Rectum (tissue), 1 donor: ENCODE data around the genes HTATSF1, ZIC3 and SPANXC.

GRCh38 chrX:134369378-134370003 lies 3.6 kb upstream of the PHF6 start:
- PRO-cap = no peak

DNA sequence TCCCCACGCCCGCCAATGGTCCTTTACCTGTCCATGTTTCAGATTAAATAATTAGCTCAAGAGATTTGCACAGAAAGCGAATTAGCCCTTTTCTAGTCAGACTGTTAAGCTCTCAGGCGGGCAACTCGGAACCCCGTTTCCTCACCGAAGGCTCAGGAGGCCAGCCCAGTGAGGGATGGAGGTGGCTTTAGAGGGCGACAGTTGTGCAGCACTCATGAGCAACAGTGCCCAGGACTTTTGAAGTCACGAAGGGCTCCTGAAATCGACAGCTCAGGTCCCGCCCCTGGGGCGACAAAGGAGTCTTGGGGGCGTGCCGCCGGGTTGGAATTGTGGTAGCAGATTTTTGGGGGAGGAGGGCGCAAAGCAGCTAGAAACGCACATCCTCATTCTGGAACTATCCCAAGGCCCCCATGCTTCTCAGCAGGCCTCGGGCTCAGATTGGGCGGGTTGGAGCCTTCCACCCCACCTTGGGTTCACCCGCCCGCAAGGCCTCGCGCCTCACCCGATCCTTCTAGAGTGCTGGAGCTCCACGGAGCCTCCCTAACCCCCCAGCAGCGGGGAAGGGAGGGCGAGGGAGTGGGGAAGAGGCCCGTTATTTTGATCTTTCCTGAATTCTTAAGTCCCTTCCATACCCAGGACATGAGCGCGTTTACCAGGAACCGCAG lies 85.5 kb downstream of the HPRT1 start:
- PRO-cap = no peak

DNA sequence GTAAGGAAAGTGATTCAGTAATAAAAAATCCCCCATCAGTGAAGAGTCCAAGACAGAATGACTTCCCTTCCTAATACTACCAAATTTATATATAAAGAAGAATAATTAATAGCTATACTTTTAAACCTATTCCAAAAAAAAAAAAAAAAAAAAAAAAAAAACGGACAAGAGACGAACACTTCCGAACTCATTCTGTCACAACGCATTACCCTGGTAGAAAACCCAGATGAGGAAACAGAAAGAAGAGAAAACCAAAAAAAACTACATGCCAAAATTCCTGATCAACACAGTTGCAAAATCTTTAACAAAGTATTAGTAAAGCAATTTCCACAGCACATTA lies 5.3 kb downstream of the CT55 start:
- PRO-cap = no peak

DNA sequence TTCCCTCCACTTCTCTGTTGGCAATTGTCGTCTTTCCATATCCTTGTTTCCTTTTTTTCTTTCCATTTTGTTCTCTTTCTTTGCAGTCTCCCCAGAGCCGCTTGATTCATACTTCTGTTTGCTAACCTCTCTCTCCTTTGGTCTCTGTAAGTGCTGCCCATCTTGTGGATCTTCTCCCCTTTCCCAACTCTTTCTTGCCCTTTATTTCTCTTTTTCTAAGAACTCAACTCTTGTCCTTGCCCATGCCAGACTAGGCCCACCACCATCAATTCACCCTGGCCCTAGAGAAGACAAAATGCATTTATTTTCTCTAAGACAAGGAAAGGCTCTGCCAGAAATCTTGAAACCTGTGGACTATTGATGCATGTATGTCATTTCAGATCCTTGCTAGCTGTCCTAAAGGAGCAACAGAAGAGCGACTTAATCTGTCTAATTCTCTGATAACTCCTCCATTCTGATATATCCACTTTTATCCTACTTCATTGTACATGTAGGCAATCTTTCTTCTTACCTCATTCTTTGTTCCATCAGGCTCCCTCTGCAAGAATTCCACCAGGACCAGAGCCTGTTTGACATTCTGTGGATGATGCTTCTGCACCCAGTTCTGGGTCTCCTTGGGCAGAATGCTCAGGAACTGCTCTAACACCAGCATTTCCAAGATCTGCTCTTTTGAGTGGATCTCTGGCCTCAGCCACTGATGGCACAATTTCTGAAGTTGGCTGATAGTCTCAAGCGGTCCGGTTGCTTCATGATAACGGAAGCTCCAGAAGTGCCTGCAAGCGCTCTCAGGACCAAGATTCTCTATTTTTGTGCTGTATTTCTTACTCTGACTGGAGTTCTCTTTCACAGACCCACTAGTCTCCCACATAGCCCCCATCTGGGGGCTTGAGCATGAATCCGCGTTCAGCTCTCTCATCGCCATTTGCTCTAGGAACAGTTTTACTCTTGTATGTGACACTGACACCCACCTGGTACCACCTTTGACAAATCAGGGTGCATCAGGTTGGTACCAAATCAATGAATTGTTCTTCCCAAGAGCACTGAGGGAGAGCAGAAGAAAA lies 15.7 kb upstream of the ETDC start:
- PRO-cap = no peak

- PRO-cap = bidirectional peak, plus-strand start at chrX:135521976, minus-strand start at chrX:135521656; bidirectional peak, plus-strand start at chrX:135522153, minus-strand start at chrX:135522026
Measured at GRCh38 chrX:135521318-135522468, 1.2 kb downstream of the INTS6L start.

DNA sequence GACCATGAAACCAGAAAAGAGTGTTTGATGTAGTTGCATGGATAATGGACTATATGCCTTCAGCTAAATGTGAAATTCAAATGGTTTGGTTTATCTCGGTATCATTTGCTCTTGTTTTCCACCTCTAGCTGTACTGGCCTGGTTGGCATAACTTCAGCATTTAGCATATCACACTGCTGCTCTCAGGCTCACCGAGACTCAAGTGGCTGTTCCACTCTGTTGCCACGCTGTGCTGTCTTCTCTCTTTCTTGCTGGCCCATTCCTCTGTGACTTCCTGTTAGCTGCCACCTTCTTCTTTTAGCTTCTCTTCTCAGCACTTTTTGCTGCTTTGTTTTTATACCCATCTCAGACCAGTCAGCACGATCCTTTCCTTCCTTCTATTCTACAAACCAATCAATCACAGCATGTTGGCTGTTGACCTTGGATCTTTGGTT lies 23.9 kb downstream of the INTS6L start:
- PRO-cap = unidirectional peak, minus-strand start at position 309 of the sequence

- PRO-cap = no peak
Measured at GRCh38 chrX:136098157-136098875, 98.5 kb upstream of the FHL1 start.

- PRO-cap = unidirectional peak, plus-strand start at chrX:136188769
Measured at GRCh38 chrX:136188604-136188914, 8.3 kb upstream of the FHL1 start.

- PRO-cap = bidirectional peak, plus-strand start at chrX:136496932, minus-strand start at chrX:136496894; bidirectional peak, plus-strand start at chrX:136497342, minus-strand start at chrX:136497177; bidirectional peak, plus-strand start at chrX:136497406, minus-strand start at chrX:136497405; bidirectional peak, plus-strand start at chrX:136497561, minus-strand start at chrX:136497471
Measured at GRCh38 chrX:136496683-136497716, at the start of gene HTATSF1. HTATSF1 (plus strand) TSS chrX:136497592.

DNA sequence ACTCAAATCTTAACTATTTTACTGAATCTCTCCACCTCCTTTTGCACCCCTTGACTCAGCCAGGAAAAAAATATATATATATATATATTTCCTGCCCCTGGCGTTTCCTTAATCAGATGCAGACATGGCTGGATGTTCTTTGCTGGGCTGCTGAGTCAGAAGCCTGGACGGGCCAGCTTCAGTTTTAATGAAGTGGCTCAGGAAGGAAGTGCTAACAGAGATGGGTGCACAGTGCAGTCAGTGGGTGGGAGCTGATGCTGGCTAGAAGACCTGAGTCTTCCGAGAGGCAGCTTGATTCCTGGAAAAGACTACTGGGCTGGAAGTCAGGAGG lies 8.6 kb upstream of the CD40LG start:
- PRO-cap = unidirectional peak, plus-strand start at position 217 of the sequence

DNA sequence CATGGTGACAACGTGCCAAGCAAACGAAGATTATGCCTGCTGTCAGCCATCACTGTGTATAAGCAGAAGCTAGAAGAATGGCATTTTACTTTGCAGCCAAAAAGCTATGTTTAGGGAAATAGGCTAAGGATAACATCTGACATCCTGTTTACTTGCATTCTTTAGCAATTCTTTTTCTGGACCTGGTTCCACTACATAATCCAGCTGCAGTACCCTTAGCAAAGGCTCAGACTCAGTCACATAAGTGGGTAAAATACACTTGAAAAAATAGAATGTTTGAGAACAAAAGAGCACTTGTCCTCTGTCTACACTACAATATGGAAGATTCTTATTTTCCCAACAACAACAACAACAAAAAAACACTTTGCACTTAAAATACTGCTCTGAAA lies 859 bp upstream of the ARHGEF6 start:
- PRO-cap = no peak

DNA sequence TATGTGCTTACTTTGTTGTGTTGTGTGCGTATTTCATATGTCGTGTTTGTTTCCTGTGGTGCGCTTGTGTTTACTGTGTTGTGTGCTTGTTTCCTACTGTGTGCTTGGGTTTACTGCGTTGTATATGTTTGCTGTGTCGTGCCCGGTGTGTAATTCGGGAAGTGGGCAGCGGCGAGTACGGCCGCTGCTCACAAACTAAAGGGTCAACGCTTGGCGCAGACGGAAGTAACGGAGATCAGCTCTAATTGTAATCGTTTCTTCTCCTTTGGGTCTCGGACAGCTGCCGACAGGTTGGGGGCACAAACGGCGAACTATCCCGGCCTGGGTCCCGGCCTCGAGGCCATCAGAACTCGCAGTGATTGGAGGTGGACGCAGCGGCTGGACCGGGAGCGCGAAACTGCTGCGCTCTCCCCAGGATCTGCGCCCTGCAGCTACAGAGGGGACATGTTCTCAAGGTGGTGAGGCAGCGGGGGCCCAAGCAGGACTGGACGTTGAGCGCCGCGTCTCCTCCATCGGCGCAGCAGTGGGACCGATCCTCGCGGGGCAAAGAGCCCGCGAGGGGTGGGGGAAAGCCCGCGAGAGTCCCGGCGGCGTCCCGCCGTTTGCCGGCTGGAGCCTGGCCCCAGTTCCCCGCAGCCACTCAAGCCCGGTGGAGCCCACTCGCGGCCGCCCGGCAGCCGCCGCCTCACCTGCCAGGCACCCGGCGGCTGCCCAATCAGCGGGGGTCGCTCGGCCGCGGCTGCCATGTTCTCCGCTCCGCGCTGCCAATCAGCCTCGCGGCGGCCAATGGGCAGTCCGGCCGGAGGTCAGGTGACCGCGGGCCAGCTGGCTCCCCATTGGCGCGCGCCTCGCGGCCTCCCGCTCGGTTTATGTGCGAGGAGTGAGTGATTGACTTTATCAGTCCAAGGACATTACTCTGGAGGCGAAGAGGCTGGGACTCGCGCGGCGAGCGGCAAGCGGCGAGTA lies at the start of gene ZIC3:
Gene ZIC3, plus strand, starts transcription at position 897 of the 966 bp plus-strand sequence.
- PRO-cap = no peak

DNA sequence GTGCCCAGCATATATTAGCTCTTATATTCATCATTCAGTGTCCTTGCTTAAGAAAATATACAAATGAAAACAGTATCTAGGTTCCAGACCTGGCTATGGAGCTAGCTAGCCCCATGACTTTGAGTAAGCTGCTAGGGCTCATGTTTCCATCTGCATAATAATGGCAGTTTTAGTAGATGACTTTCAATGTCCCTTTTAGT lies 435.3 kb downstream of the ZIC3 start:
- PRO-cap = unidirectional peak, plus-strand start at position 67 of the sequence

- PRO-cap = no peak
Measured at GRCh38 chrX:139003234-139003535, 291.7 kb upstream of the FGF13 start.

DNA sequence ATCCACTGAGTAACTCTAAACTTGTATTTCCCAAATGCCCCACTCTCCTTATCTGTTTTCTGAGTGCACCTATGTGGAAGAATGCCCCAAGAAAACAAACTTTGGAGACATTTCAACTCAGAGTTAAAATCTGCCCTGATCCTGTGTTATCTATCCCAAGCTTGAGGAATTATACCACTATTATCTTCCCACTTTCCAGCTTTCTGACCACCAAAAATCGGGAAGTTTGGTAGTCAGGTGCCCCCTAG lies 232.7 kb upstream of the F9 start:
- PRO-cap = no peak

GRCh38 chrX:139848847-139850272 lies 83.5 kb downstream of the ATP11C start:
- PRO-cap = no peak

- PRO-cap = no peak
Measured at GRCh38 chrX:141175682-141176579, 998 bp downstream of the LDOC1 start.

GRCh38 chrX:141242457-141242662 lies at the start of gene SPANXC:
SPANXC (minus strand) TSS chrX:141242517.
- PRO-cap = no peak

DNA sequence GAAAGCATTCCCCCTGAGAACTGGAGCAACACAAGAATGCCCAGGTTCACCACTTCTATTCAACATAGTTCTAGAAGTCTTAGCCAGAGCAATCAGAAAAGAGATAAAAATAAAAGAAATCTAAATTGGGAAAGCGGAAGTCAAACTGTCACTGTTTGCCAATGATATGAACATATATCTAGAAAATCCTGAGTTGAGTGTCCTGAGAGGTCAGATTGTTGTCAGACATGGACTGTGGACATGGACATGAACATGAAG lies 138.2 kb upstream of the SPANXC start:
- PRO-cap = unidirectional peak, plus-strand start at position 190 of the sequence

DNA sequence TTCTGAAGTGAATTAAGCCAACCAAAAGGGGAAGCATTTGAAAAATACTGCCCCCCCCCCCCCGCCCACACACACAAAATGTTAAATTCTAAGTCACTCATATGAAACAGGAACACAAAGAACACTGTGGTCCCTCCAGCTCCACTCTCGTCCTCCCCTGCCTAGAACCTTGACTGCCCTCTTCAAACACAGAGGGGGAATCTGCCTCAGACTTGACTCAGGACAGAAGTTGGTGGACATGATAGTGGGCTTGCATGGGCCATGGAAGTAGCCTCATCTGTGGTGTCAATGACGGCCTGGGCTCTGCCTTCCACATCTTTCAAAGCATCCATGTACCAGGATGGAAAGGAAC lies 11.0 kb downstream of the MAGEC2 start:
- PRO-cap = unidirectional peak, plus-strand start at position 293 of the sequence